ENCODE measurements around the gene CCDC74B.

DNA sequence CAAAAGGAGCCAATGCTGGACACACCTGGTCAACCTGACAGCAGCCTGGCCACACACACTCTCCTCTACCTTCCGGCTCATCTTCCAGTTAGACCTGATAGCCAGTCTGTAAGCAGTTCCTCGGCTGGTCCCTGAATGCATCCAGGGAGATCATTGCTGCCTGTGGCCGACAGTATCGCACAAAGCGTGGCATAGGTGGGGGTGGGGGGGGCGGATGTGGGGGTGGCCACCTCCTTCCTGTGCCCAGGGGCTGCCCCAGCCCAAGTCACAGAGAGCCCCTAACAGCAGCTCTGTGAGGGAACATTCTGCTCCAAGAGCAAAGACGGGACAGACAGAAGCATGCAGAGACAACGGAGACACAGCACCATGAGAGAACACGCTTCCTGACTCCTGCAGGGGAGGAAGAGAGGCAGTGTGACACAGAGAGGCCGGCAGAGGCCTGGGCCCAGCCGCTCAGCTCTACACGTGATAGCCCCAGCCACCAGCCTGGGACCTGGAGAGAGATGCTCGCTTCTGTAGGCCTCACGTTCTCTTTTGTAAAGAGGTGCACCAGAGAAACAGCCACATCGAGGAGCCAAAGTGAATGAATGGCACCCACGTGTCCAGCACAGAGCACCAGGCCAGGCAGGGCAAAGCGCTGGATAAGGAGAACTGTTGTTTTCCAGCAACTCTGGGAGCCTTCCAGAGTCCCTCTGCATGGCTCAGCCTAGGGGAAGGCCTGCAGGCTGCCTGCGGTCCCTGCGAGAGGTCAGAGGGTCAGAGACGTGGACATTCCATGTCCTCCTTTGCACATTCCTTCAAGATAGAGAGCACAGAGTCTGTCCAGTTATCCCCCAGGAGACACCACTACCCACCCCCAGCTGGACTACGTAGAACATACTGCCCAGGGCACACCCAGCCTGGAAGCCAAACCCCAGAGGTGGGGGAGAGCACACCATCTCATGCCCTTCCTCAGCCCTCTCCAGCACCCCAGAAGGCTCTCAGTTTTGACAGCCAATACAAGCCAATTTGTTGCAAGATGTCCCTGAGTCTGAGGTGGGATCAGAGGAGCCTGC lies 14.3 kb downstream of the LIMS2 start:
- PRO-cap, 2 experiments, result no peak in any of the 2 experiments

- PRO-cap, 2 experiments, result no peak in any of the 2 experiments
Measured at GRCh38 chr2:127665429-127665790, 9.9 kb downstream of the LIMS2 start.

DNA sequence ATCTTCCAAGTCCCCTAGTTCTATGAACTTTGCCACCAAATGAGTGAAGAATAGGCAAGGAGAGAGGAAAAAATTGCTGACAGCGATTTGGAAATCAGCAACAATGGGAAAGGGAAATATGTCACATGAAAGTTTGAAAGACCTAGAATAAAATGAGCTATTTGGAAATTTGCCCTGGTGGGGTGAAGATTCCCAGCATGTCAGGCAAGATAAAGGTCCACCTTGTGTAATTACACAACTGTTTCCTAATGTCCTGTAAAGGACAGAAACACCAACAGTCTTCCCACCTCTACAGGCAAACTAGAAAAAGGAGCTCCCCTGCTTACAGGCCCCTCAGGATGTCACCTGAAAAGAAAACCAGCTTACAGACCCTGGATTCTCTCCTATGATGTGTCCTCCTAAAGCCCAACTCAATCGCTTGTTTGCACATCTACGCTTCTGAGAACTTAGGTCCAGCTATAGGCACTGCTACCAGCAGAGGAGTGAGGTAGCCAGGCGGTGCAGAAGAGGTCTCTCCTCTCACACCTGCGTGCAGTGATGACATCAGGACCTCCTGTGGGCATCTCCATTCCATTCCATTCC lies 5.9 kb upstream of the POLR2D start:
- PRO-cap, 2 experiments, result no peak in any of the 2 experiments

GRCh38 chr2:128178328-128179177 lies 87.6 kb downstream of the UGGT1 start:
- PRO-cap, 2 experiments, result no peak in any of the 2 experiments

GRCh38 chr2:128273654-128274146 lies 45.0 kb downstream of the HS6ST1 start:
- PRO-cap, 2 experiments, result no peak in any of the 2 experiments

- PRO-cap, 2 experiments, result no peak in any of the 2 experiments
Measured at GRCh38 chr2:128281423-128282377, 37.0 kb downstream of the HS6ST1 start.

DNA sequence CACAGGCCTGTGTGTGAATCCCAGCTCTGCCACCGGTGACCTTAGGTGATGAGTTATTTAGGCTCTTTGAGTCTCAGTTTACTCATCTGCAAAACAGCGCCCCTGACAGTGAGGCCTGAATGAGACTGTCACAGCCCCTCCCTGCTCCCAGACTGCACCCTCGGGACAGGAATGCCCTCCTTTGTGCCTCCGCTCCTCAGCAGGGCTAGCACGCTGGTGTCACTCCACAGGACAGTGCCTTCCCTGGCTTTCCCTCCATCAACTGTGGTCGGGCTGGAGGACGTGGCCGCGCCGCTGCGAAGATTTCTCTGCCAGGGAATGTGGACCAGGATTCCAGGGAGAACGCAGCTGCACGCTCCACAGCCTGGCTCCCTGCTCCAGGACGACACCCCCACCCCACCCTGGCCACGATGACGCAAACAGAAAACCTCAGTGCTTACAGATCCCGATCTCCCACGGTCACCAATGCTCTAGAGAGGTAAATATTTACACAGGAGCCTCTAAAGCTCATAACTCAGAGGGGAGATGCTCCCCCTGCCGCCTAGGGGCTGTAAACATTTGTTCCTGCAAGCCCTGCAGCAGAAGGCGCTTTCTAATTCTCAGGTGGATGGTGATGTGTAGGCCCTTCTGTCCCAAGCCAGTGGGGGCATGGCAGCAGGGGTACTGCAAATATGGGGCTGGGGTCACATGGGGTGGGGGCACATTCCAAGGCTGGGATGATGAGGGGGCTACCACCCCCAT lies 12.5 kb downstream of the HS6ST1 start:
- PRO-cap, 2 experiments, result no peak in any of the 2 experiments

DNA sequence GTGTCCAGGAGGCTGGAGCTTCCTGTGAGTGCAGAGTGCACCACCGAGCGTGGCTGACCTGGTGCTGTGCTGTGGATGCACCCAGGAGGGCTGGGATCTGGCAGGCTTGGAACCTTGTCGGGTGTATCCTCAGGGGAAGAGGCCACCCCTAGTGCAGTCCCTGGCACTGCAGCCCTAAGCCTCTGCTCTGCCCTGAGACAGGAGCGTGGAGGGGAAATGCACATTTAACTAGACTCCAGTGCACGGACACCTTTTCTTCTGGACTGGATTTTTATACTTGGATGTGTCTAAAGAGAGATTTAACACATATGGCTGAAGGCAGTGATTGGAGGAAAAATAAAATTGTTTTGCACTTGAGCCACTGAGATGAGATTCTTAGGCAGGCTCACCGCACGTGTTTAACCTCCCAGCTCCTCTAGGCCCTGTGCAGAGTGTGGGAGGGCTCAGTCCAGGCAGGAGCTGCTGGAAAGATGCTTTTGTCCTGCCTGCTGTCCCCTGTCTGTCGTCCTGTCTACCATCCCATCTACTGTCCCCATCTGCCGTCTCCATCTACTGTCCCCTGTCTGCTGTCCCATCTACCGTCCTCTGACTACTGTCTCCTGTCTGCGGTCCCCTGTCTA lies 43.4 kb upstream of the HS6ST1 start:
- PRO-cap, 2 experiments, result no peak in any of the 2 experiments

GRCh38 chr2:128425843-128426594 lies 107.4 kb upstream of the HS6ST1 start:
- PRO-cap, 2 experiments, result no peak in any of the 2 experiments

DNA sequence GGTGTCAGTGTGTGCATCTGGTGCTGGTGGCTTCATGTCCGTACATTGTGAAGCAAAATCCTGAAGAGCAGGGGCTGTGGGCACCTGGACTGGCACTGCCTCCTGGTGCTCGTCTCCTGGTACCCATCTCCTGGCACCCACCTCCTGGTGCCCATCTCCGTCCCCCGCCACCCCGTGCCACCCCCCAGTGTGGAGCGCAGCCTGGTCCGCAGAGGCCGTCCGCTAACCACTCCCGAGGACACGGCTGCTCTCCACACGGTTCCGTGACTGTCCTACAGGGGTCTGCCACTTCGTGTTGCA lies 119.3 kb upstream of the HS6ST1 start:
- PRO-cap, 2 experiments, result no peak in any of the 2 experiments

DNA sequence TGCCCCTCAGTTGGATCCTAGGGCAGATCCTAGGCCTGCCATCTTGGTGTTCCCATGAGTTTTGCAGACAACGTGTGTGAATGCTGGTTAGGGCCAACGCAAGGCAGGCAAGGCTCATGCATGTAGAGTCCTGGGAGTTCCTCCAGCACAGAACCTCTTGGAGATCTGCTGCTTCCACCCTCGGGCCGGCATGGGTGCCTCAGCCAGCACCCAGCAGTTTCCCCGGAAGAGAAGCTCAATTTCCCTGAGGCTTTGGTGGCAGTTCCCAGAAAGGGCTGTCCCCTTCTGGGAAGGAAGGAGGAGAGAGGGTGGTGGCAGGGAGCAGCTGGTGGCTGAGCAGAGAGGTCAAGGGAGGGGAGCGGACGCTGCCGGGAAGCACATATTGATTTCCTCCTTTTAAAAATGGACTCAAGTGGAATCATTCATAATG lies 127.7 kb upstream of the HS6ST1 start:
- PRO-cap, 2 experiments, result no peak in any of the 2 experiments

DNA sequence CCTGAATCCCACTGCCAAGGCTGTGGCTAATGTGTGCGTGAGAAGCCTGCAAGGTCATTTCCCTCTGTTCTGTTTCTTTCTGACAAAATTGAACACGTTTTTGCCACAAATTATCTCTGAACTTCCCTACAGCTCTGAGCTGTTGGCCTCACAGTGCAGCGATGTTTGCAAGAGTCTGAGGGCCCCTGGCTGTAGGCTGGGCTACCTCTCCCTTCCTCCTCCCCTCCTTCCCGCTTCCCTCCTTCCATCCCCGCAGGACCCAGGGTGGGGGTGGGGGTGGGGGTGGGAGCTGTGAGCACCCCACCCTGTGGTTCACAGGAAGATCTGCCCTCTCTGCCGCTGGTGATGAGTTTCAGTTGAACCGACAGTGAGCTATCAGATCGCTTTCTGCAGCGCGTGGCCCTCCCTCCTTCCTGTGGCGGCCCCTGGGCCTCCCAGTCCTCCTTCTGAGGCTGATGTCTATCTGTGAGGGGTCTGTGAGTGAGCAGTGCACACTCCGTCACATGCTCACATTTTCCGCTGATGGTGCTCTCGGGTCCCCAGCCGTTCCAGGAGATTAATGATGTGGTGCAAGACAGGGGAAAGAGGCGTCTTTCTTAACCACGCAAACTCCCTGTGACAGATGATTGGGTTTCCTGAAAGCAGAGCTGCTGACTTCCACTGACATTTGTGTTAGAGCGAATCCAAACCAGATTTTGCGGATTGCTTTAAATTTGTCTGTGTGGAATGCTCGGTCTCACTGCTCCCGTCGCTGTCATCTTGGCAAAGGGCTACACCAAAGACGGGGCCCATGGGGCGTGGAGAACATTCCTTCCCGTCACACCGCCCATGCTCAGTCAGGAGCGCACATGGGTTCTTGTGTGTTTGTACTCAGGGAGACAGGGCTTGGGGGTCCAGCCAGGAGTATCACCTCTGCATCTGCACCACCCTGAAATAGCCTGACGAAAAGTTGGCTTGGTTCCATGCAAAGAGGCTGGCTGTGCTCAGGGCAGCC lies 154.5 kb upstream of the HS6ST1 start:
- PRO-cap, 2 experiments, result no peak in any of the 2 experiments

- PRO-cap, 2 experiments, result no peak in any of the 2 experiments
Measured at GRCh38 chr2:128522824-128523245, 204.2 kb upstream of the HS6ST1 start.

GRCh38 chr2:128595668-128596206 lies 277.1 kb upstream of the HS6ST1 start:
- PRO-cap, 2 experiments, result no peak in any of the 2 experiments

DNA sequence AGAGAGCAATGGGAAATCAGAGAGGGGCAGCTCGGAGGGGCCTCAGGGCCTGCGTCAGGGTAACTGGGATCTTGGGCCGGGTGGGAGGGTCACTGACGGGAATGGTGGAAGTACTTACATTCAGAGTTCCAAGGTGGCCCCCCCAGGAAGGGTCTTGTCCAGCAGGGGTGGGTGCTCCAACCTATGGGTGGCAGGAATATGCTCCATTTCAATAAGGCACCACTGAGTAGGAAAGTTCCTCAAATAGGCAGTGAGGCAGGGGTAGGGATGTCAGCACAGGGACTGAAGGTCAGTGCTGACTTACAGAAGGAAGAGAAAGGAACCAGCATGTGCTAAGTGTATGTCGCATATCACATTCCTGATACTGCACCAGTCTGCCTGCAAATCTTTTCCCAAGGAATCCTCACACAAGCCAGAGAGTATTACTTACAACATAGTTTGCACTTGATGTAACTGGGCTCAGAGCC lies 705.9 kb upstream of the RAB6C start:
- PRO-cap, 2 experiments, result no peak in any of the 2 experiments

- PRO-cap, 2 experiments, result no peak in any of the 2 experiments
Measured at GRCh38 chr2:129334793-129335158, 644.7 kb upstream of the RAB6C start.

GRCh38 chr2:130144618-130145539 lies at the start of gene CCDC74B:
TSS of gene CCDC74B (minus strand) at chr2:130145112.
- PRO-cap, 2 experiments, result no peak in any of the 2 experiments

DNA sequence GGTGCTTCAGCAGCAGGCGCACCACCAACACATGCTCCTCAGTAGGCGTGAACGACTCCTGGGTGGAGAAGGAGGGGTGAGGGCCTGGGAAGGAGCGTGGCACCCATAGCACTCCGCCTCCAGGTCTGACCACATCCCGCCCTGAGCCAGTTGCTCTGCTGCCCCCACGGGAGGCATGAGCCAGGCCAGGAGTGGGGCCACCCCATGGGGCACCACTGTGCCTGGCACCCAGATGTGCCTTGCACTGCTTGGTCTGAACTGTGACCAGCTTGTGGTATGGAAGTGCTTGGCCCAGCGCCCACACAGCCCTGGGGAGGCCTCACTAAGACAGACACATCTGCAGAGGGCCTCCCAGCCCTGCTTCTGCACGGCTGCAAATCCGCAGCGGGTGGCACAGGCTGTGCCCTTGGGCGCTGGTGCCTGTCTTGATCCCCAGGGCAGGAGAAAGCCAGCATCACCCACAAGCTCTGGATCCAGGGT lies 12.5 kb upstream of the CCDC74B start:
- PRO-cap, 2 experiments, result no peak in any of the 2 experiments

GRCh38 chr2:130189994-130191058 lies 7.9 kb downstream of the TUBA3E start:
- PRO-cap, 2 experiments, result no peak in any of the 2 experiments

GRCh38 chr2:130693489-130694030 lies 35.3 kb upstream of the GPR148 start:
- PRO-cap, 2 experiments, result peak in 1 of 2 experiments; most common plus-strand start chr2:130693758 (in 1); most common minus-strand start chr2:130693657 (in 1)

All from cerebral cortex (tissue), 2 donors.